Metastatic Breast Carcinoma in the Ovary (tissue), 3 donors: ENCODE measurements around a stretch of chr4.

DNA sequence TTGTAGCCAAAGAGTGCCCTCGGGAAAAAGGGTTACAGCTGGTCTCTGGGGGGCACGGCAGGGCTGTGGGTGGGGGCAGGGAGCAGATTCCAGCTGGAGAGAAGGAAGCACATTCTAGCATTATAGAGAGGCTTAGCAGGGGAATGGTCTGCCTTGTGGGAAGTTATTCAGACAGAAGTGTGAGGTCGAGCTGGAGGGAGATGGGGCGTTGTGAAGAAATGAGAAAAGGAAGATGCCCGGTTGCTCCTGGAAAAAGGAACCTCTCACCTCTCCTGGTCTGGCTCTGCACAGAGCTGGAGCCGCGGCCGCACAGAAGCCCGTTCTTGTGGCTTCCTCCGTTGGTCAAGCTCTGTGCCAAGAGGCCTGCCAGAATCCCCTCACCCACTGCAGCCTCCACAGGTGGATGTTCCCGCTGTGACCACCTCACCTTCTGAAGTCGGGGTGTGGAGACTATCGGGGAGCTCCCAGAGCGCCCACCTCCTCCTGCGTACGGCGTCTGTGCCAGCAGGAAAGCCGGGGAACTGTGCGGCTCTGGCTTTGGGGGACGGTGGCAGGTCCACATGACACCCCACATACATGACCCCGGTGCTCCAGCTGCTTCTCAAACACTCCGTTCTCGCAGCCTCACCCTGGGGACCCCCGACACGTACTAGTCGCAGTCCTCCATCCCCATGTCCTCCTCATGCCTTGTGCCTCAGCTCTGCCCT, 52.4 kb upstream of the HGFAC start:
- PRO-cap, 3 experiments = no peak in any of the 3 experiments

GRCh38 chr4:3442251-3442743, 529 bp downstream of the HGFAC start:
- PRO-cap, 3 experiments = no peak in any of the 3 experiments

GRCh38 chr4:3486779-3487339, 23.8 kb downstream of the DOK7 start:
- PRO-cap, 3 experiments = no peak in any of the 3 experiments

DNA sequence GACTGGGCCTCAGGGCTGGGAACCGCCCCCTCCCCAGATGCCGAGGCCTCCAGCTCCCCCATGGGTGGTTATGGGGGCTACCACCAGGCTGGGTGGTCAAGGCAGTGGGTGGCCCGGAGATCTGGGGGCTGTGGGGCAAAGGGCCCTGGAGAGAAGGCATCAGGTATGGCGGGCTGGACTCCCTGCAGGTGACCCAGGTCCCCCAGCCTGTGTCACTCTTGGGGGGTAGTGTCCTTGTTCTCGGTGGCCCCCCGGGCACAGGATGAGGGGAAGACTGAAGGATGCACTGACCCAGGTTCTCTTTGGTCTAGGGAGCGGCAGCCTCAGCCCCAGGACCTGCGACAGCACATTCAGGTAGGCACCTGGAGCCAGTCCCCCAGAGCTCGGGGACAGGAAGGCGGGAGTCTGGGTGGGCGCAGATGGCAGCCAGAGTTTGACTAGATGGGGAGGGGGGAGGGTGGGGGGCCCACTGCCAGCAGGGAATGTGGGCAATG, 33.5 kb downstream of the DOK7 start:
- PRO-cap, 3 experiments = no peak in any of the 3 experiments

DNA sequence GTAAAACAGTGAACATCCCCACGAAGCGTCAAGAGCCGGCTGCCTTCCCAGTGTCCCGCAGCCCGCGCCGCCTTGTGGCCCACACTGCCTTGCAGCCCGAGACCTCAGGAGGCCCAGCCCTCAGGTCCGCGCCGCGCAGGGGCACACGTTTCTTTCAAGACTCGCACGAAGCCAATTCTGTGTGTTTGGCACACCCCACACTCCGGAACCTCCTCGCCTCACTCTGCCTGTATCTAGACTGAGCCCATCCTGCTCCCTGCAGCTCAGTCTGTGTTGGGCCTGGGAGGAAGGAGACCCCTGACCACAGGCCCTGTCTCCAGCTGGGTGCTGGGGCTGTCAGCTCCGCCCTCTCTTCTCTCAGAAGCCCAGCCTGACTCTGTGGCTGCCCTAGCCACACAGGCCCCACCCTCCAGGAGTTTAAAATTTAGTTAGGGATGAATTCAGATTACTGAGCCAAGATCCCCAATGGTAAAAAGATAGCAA, 5.7 kb downstream of the LRPAP1 start:
- PRO-cap, 3 experiments = no peak in any of the 3 experiments

- PRO-cap, 3 experiments = no peak in any of the 3 experiments
Measured at GRCh38 chr4:3677825-3678088, 88.4 kb upstream of the ADRA2C start.

- PRO-cap, 3 experiments = no peak in any of the 3 experiments
Measured at GRCh38 chr4:3729508-3730011, 36.6 kb upstream of the ADRA2C start.

- PRO-cap, 3 experiments = no peak in any of the 3 experiments
Measured at GRCh38 chr4:3746195-3746609, 20.0 kb upstream of the ADRA2C start.

GRCh38 chr4:3766897-3768041, 1.1 kb downstream of the ADRA2C start:
- PRO-cap, 3 experiments = no peak in any of the 3 experiments

DNA sequence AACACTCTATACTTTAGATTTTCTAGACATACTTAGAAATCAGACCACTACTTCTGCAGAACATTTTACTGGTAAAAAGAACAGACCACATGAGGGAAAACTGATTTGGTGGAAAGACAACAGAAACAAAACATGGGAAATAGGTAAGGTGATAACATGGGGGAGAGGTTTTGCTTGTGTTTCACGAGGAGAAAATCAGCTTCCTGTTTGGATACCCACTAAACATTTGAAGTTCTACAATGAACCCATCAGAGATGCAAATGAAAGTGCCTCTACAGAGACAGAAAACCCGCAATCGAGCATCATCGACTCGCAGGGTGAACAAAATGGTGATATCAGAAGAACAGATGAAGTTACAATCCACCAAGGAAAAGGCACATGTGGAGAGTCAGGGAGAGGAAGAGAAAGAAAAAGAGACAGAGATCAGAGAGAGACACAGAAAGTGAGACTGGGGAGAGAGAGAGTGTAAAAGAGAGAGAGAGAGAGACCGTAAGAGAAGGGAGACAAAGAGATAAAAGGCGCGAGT, 153.2 kb downstream of the OTOP1 start:
- PRO-cap, 3 experiments = no peak in any of the 3 experiments

GRCh38 chr4:4385818-4386620, 883 bp upstream of the NSG1 start:
- PRO-cap, 3 experiments = peak in 1 of 3 experiments; most common plus-strand start chr4:4386362 (in 1); most common minus-strand start chr4:4386346 (in 1)

- PRO-cap, 3 experiments = peak in 1 of 3 experiments; most common plus-strand start chr4:4541200 (in 1)
Measured at GRCh38 chr4:4540927-4541655, 757 bp downstream of the STX18 start.

GRCh38 chr4:4861134-4861546, 1.7 kb downstream of the MSX1 start:
- PRO-cap, 3 experiments = no peak in any of the 3 experiments

- PRO-cap, 3 experiments = no peak in any of the 3 experiments
Measured at GRCh38 chr4:5798414-5798868, 87.4 kb downstream of the EVC start.

- PRO-cap, 3 experiments = no peak in any of the 3 experiments
Measured at GRCh38 chr4:5889974-5891025, 2.6 kb downstream of the CRMP1 start.

DNA sequence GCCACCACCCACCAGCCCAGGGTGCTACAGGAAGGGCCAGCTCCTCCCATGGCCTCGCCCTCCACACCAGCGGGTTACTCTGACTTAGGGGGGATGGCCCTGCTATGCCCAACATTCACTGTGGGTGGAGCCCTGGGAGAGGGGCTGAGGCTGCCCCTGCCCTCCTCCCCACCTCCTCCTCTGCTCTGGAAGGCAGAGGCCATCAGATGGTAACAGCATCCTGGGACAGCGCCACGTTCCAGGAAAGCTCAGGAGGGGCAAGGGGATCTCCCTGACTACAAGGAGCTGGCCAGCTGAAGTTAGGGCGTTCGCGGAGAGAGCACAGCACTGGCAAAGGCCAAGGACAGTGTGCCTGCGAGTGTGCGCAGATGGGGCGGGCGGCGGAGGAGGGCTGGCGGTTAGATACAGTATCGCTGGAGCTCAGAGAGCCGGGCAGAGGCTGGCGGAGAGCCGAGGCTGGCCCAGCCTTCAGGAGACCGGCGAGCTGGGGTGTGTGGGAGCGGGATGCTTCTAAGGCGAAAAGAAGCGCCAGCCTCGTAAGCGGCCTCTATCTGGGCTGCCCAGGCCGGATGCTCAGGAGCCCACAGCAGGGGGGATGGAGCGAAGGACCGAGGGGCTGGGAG, 1.4 kb downstream of the JAKMIP1 start:
- PRO-cap, 3 experiments = no peak in any of the 3 experiments

- PRO-cap, 3 experiments = peak in 1 of 3 experiments; most common minus-strand start chr4:6270752 (in 1)
Measured at GRCh38 chr4:6270169-6271007, 738 bp downstream of the WFS1 start.

DNA sequence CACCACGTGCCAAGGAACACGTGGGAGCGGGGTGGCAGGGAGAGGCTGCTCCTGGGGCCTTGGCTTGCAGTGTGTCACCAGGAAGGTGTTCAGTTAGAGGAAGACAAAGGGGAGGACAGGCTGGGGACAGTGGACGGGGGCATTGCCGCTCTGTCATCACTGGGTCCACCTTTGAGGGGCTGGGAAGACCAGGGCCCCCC, 9.0 kb downstream of the BLOC1S4 start:
- PRO-cap, 3 experiments = no peak in any of the 3 experiments

GRCh38 chr4:6841921-6842360, 59.4 kb downstream of the KIAA0232 start:
- PRO-cap, 3 experiments = no peak in any of the 3 experiments

GRCh38 chr4:6912155-6912918, 2.7 kb downstream of the TBC1D14 start:
- PRO-cap, 3 experiments = peak in 1 of 3 experiments; most common plus-strand start chr4:6912423 (in 1)